Measurements from ENCODE around the genes KDR, CLOCK and THEGL.

GRCh38 chr4:54065405-54066313, 1.3 kb upstream of the CHIC2 start:
- PRO-cap, 3 experiments: no peak in any of the 3 experiments
- RAMPAGE, long total RNA: no peak
- RRBS, 2 experiments: no CpG with 5 or more reads among the region's 7 CpGs

- PRO-cap, 3 experiments: peak in 3 of 3 experiments; most common plus-strand start chr4:54227180 (in 1); most common minus-strand start chr4:54226944 (in 2)
- RAMPAGE, long total RNA: no peak
- RRBS, 2 experiments: 12 to 19% methylated on average over 20 to 23 of the region's 43 CpGs
Observed at GRCh38 chr4:54226464-54227318, 2.4 kb upstream of the PDGFRA start.

GRCh38 chr4:54439612-54440440, 210.7 kb downstream of the PDGFRA start:
- PRO-cap, 3 experiments: no peak in any of the 3 experiments
- RAMPAGE, long total RNA: no peak
- RRBS, 2 experiments: no CpG with 5 or more reads among the region's 10 CpGs

DNA sequence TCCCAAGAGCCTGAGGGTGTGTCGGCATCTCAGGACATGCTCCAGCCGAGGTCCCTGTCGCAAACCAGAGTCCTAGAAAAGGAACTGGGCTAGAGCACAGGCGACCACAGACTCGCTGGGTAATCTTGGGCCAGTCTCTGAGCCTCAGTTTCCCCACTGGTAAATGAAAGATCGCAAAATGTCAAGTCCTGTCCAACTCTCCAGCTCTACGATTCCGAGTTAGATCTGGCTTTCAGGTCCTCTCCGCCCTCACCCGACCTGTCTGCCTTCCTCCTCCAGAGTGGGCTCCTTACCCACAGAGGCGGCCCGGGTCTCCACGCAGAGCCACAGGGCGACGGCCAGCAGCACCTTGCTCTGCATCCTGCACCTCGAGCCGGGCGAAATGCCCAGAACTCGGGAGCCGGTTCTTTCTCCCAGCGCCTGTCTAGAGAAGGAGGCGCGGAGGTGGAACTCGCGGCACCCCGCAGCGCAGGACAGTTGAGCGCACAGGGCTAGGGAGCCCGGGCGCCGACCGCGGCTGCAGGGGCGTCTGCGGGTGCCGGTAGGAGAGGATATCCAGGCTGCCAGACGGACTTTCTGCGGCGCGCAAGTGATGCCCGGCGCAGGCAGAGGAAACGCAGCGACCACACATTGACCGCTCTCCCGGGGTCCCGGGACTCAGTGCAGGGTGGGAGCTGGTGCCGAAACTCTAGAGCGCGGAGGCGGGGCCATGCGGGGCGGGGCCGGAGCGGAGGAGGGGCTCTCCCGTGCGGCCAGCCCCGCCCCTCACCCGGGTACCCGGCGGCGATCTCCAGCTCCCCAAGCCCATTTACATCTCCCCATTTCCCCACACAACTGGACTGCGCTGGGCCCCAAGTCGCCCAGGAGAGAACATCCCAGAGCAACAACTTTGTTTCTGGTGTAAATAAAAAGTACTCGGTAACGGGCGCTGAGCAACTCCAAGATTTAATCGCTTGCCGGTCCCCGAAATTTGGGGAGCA, at the start of gene KDR:
Gene KDR (minus strand): TSS at position 662 of the 980 bp plus-strand sequence.
- PRO-cap, 3 experiments: peak in 3 of 3 experiments; most common minus-strand start position 659 of the sequence (in 3)
- RAMPAGE, long total RNA: start-site peak on the minus strand centred at position 659 of the sequence, 11 bp wide, 180 and 122 reads in 2 replicates
- RRBS, 2 experiments: 3% methylated on average over 41 of the region's 70 CpGs

DNA sequence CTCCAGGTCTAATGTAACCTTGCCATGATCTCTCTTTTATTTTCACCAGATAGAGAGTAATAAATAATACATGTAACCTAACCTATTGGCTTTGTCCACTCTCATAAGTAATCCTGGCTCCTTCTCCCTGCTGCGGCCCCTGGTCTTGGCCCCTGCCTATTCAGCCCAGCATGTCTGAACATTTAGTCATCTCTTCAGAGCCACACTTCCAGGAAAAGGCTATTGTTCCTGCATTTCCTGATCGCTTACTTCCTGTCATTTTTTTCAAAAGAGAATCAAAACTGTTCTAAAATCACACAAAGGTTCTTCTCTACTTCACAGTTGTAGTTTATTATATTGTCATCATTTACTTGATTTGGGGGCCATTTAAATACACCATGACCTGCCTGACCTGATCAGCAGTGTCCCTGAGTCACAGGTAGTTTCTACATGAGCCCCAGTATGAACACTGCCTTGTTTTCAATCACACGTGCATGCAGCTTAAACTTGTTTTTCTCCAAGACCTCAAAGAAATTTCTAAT, 47.3 kb upstream of the KDR start:
- PRO-cap, 3 experiments: no peak in any of the 3 experiments
- RAMPAGE, long total RNA: no peak
- RRBS, 2 experiments: no CpG with 5 or more reads among the region's 3 CpGs

- PRO-cap, 3 experiments: no peak in any of the 3 experiments
- RAMPAGE, long total RNA: no peak
- RRBS, 2 experiments: no CpG with 5 or more reads among the region's 12 CpGs
Observed at GRCh38 chr4:55420519-55421139, 24.9 kb downstream of the TMEM165 start.

DNA sequence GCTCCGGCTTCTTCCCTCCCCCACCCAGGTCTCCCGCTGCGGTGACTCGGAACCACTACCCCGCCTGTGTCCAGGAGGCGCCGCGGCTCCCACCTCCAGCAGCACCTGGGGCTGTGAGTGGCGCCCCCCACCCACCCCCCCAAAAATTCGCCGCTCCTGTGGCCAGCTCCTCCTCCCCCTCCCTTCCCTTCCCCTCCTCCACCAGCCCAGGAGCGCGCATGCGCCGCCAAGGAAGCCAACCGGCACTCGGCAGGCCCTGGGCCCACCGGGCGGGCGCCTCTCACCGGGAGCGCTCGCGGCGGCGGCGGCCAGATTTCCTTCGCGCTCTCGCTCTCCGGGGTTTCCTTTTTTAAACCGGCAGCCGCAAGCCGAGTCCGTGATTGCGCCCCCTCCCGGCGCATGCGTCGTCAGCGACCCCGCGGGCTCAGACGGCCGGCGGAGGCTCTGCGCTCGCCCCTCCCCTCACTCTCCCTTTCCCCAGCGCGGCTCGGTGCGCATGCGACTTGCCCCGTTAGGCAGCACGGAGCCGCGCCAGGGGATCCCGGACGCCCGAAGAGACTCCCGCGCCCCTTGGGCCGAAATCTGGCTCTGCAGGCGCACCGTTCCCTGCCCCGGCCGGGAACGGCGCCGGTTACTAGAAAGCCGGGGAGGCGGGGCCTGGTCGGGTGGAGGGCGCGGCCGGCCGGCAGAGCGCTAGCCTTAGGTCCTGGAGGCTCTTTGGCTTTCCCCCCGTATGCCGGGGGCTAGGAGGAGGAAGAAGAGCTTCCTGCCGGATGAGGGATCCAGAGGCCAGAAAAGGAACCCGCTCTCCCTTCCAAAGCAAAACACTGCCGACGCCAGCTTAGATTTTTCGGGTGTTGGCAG, at the start of gene CLOCK:
Gene CLOCK (minus strand): TSS at position 412 of the 864 bp plus-strand sequence.
- PRO-cap, 3 experiments: peak in 3 of 3 experiments; most common plus-strand start position 245 of the sequence (in 2); most common minus-strand start position 185 of the sequence (in 3)
- RAMPAGE, long total RNA: start-site peak on the minus strand centred at position 333 of the sequence, 624 bp wide, 103 and 38 reads in 2 replicates
- RRBS, 2 experiments: 2 to 3% methylated on average over 51 of the region's 85 CpGs

DNA sequence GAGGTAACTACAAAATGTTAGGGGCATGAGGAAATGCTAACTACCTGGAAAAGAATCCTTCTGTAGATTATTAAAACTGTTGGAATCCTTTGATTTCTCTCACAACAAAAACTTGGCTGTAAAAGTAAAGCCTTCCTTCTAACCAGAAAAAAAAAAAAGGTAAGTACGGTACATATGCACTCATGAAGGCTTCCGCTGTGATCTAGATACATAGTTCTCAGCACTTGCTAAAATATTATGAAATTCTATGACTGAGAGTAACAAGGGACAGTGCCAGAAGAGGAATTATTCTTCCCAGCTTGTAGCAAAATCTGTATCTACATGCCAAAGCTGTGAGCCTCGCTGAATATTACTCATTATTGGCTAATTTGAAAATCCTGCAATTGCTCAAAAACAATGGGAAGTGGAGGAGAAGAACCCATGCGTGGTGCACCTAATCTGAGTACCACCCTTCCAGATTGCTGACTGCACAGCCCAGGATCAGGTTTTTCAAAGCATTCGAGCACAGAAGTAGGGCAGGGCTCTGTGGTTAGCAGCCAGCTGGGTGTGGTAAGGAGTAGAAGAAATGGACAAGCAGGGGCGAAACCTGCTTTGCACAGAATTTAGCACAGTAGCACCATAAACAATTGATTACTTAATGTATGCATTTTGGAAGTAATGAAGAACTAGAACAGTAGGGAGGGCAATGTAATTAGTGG, 17.3 kb upstream of the PDCL2 start:
- PRO-cap, 3 experiments: no peak in any of the 3 experiments
- RAMPAGE, long total RNA: no peak
- RRBS, 2 experiments: no CpG with 5 or more reads among the region's 6 CpGs

GRCh38 chr4:55949212-55949835, 579 bp downstream of the CEP135 start:
- PRO-cap, 3 experiments: peak in 3 of 3 experiments; most common plus-strand start chr4:55949284 (in 2)
- RAMPAGE, long total RNA: no peak
- RRBS, 2 experiments: 0 to 2% methylated on average over 6 of the region's 18 CpGs

- PRO-cap, 3 experiments: no peak in any of the 3 experiments
- RAMPAGE, long total RNA: no peak
- RRBS, 2 experiments: no CpG with 5 or more reads among the region's 7 CpGs
Observed at GRCh38 chr4:56048309-56048762, 562 bp upstream of the CRACD start.

DNA sequence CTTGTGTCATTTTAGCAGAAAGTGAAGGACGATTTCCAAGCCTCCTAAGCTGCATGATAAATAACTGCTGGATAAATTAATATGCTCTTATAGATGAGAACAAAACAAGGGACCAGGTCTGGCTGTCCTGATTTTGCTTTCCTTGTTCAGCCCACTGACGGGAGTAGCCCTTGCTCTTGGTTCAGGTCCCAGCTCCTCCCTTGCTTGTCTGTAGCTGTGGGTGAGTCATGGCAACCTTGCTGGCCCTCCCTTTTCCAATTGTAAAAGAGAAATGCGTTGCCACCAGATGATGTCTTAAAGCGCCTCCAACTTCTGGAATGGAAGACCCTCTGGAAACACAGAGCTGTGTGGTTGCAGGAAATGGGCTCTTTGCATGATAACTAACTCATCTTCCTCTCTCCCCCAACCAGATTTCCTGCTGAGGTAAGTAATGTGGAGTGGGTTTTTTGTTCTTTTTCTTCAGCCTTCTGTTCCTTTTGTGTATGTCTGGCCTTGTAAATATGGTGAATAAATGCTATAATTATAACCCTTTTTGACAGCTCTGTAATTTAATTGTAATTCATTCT, 167.0 kb downstream of the CRACD start:
- PRO-cap, 3 experiments: no peak in any of the 3 experiments
- RAMPAGE, long total RNA: no peak
- RRBS, 2 experiments: no CpG with 5 or more reads among the region's 4 CpGs

DNA sequence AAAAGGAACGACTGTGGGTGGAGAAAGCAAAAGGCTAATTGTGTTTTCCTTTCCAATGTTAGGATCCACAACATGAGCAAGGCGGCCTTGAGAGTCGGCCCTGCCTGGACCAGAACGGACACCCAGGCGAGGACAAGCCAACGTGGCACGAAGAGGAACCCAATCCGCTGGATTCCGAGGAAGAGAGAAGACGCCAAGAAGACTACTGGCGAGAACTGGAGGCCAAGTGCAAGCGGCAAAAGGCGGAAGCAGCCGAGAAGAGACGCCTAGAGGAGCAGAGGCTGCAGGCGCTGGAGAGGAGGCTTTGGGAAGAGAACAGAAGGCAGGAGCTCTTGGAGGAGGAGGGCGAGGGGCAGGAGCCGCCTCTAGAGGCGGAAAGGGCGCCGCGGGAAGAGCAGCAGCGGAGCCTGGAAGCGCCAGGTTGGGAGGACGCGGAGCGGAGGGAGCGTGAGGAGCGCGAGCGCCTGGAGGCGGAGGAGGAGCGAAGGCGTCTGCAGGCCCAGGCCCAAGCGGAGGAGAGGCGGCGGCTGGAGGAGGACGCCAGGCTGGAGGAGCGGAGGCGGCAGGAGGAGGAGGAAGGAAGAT, 73.2 kb downstream of the AASDH start:
- PRO-cap, 3 experiments: no peak in any of the 3 experiments
- RAMPAGE, long total RNA: no peak
- RRBS, 2 experiments: no CpG with 5 or more reads among the region's 40 CpGs

DNA sequence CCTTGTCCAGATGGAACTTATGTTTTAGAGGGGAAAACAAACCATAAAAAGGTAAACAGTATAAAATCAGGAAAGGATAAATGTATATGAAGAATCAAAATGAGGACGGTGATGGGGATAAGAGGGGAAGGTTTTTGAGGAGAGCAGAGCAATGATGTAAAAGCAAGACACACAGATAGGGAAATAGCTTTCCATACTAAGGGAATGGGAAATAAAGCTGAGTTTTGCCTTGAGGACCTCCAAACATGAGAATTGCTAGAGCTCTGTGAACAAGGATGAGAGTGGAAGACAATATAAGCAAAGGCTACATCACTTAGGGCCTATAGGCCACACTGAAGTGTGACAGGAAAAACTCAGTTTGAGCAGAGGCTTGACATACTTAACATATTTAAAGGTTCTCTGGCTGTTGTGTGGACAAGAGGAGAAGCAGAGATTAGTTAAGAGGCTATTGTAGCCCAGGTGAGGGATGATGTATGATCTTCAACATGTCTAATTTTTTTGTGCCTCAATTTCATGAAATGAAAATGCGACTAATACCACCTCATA, 5.3 kb upstream of the SRP72 start:
- PRO-cap, 3 experiments: no peak in any of the 3 experiments
- RAMPAGE, long total RNA: no peak
- RRBS, 2 experiments: no CpG with 5 or more reads among the region's 2 CpGs

- PRO-cap, 3 experiments: peak in 1 of 3 experiments; most common plus-strand start chr4:56530632 (in 1)
- RAMPAGE, long total RNA: no peak
- RRBS, 2 experiments: 2% methylated on average over 11 of the region's 69 CpGs
Observed at GRCh38 chr4:56530170-56531159, at the start of gene THEGL. Gene THEGL, plus strand, starts transcription at chr4:56530606.

DNA sequence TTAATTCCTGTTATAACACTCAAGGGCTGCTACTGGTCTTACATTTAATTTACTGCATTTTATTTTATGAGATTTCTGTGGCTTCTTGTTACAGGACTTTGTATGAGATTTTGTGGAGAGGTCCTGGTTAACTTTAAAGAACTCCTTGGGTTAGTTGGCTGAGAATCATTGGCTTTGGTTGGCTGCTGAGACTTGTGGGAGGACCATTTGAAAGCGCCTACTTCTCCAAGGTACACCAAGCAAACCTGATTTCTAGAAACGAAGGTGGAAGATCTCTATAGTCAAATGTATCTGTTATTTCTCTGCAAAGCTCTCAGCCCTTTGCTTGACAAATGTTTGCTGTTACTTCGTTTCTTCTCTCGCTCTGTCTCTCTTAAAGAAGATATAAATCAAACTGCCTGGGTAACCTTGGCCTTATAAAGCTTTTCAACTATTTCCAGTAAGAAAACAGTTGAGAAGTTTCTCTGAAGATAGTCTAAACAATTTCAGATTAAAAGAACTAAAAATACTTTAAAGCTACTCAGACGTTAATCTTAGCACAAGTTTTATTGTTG, 22.8 kb downstream of the HOPX start:
- PRO-cap, 3 experiments: no peak in any of the 3 experiments
- RAMPAGE, long total RNA: no peak
- RRBS, 2 experiments: no CpG with 5 or more reads among the region's 5 CpGs

- PRO-cap, 3 experiments: no peak in any of the 3 experiments
- RAMPAGE, long total RNA: no peak
- RRBS, 2 experiments: no CpG with 5 or more reads among the region's 13 CpGs
Observed at GRCh38 chr4:56843329-56843798, 21.9 kb upstream of the SPINK2 start.

DNA sequence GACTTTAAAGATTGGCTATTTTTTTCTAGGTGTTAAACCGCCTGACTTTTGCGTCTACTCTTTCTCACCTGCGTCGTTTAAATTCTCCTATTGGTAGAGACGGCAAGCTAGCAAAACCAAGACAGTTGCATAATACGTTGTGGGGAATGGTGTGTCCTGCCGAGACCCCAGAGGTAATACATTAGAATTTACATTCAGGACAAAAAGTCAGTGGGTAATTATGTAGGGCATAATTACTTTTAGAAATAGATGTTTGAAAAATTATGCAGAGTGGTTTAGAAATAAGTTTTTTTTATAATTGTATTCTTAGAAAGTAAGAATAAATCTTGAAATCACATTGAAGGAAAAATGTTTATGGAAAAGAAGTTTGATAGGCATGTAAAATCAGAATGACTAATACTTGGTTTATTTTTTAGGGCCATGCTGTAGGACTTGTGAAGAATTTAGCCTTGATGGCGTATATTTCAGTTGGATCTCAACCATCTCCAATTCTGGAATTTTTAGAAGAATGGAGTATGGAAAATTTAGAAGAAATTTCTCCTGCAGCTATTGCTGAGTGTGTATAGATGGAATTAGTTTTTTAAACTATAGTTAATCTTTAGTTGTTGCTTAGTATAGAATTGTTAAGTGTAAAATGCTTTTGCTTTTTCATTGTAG, 31.8 kb downstream of the POLR2B start:
- PRO-cap, 3 experiments: no peak in any of the 3 experiments
- RAMPAGE, long total RNA: no peak
- RRBS, 2 experiments: no CpG with 5 or more reads among the region's 8 CpGs

DNA sequence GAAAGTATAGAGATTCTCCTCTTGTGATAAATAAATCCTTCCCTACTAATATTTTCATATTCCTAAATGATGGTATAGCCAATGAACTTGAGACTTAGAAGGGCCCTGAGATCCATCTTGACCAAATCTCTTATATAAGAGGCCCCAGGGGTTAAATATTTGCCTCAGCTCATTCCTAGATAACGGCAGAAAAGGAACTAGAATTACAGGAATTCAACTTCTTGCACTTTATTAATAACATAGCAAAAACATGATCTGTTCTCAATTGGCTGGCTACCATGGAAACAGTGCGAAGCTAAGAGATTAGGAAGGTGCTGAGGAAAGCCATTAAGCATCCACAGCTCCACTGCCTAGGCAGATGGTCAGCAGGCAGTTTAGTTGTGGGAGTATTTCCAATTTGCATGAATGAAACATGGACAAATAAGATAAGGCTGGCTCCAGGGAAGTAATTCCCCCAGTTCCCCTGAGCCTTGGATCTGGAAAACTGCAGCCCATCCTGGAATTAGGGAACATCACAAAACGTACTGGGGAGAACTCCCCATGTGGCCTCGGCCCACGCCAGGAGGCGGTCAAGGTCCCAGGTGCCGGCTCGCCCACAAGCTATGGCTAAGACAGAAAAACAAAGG, 45.5 kb downstream of the IGFBP7 start:
- PRO-cap, 3 experiments: no peak in any of the 3 experiments
- RAMPAGE, long total RNA: no peak
- RRBS, 2 experiments: no CpG with 5 or more reads among the region's 8 CpGs

- PRO-cap, 3 experiments: no peak in any of the 3 experiments
- RAMPAGE, long total RNA: no peak
- RRBS, 2 experiments: no CpG with 5 or more reads among the region's 3 CpGs
Observed at GRCh38 chr4:57090027-57090565, 20.1 kb downstream of the IGFBP7 start.

GRCh38 chr4:57094089-57095416, 15.6 kb downstream of the IGFBP7 start:
- PRO-cap, 3 experiments: no peak in any of the 3 experiments
- RAMPAGE, long total RNA: no peak
- RRBS, 2 experiments: no CpG with 5 or more reads among the region's 10 CpGs

Data from skeletal muscle tissue (tissue), 7 donors.